RPMI7951 (cell line): ENCODE results near the genes GPR85 and MDFIC.

DNA sequence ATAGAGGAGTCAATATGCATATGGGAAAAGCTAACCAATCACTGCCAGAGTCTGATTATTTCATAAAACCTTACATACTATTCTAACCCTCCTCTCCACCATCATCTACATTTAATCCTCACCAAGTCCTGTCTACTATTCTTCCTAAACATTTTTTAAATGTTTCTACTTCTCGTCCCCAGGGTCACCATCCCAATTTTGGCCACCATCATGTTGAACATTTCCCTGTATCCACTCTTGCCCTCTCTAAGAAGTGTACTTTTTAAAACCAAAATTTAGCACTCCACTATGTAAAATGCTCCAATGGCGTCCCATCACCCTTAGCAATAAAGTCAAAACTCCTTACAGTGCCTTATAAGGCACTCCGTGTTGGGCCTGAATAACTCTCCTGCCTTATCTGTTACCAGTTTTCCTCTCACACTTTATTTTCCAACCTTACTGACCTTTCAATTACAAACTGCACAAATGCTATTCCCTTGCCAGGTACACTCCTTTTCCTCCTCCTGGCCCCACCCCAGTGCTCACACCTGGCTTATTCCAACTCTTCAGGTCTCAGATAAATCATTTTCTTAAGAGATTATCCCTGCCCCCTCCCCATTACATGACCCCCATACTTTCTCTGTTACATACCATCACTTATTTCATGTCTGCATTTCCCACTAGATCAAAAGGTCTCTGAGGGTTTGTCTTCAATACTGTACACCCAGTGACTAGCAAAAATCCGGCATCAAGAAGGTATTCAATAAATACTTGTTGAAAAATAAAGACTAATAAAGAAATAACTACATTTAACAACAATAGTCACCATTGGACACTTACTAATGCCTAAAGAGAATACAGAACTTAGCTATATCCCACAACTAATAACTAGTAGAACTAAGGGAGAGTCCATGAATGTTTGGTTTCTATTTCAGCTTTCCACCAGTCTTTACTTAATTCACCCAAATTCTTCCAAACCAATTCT lies 1.3 kb downstream of the TMEM168 start:
- RAMPAGE, long total RNA, result no peak

- RAMPAGE, long total RNA, result no peak
Observed at GRCh38 chr7:112791620-112792133, 1.5 kb upstream of the TMEM168 start.

DNA sequence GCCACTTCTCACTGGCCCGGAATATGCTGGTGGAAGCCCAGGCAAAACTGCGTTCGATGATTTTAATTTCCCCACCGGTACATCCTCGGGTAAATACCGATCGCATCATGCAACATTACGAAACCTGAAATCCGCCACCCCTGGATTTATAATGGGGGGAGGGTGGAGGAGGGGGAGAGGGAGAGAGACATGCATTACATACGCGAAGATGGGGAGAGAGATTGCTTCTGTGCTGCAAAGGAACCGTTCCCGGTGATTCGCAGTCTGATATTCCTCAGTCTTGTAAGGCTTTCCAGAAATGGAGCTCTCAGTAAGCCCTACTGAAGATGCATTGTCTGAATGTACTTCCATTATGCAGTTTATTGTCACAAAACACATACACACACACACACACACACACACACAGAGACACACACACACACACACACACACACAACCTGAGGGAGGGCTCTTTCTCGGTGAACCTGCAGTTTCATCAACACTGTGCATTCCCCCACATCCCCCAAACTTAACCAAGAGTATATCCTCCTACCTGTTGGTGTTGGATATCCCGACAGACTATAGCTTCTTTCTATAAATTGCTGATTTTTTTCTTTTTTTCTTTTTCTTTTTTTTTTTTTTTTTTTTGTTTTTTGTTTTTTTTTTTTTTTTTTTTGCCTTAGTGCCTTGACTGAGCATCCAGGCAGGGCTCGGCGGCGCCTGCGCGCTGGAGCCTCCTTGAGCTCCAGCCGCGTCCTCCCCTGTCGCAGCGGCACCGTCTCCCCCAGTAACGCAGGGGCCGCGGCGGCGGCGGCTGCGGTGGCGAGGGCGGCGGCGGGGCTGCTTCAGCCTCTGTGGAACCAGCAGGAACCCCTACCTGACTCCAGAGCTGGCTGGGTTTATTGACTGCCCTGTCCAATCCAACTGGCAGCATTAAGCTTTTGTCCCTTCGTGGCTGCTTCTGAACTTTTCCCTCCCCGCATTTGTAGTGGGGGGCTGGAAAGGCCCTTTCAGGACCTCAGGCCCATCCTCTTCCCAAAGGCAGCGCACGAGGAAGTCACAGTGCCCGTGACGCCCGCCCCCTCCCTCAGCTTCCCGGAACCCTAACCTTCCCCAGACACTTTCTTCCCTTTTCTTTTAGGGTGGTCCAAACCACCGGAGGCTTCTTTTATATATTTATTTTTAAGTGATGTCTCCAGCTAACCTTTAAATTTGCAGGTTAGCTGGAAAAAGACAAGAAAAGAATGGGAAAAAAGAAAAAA lies at the start of gene GPR85:
TSS of gene GPR85 (minus strand) at position 1,038 of the 1,241 bp plus-strand sequence.
- RAMPAGE, long total RNA, result no peak

DNA sequence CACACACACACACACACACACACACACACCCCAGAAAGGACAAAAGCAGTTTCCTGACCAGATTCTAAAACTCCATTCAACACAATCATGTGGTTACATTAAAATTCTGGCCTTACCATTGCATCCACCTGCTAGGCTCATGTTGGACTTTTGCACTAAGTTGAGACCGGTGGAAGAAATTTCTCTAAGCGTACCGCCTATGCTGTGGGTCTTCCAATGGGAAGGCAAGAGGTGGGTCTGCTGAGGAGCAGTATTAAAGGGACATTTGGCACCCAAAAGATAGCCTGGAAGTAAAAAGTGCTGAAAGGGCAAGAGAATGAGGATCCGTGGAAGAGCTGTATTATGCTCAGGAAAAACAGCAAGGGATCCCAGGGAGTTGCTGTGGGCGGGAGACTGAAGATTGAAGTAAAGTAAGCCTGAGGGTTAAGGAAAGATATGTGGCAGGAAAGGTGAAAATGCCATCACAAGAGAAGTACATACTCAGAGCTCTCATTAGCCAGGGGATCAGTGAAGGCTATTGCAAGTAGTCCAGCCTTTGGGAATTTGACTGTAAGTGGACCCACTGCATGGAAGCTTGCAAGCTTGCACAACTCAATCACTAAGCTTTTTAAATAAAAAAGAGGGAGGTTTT lies 5.2 kb downstream of the FOXP2 start:
- RAMPAGE, long total RNA, result no peak

DNA sequence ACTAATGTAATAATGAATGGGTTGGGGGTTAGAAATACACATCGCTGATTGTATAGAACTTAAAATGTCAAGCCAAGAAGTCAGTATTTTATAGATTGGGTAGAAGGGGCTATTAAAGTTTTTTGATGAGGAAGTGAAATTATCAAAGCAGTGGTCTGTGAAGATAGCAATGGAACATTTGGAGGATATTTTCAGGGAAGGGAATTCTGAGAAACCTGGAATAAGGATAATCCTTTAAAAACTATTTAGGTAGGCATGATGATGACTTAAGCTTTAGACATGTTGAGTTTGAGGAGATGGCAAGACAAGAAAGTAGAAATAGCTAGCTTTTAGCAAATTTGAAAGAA lies 126.2 kb downstream of the FOXP2 start:
- RAMPAGE, long total RNA, result no peak

DNA sequence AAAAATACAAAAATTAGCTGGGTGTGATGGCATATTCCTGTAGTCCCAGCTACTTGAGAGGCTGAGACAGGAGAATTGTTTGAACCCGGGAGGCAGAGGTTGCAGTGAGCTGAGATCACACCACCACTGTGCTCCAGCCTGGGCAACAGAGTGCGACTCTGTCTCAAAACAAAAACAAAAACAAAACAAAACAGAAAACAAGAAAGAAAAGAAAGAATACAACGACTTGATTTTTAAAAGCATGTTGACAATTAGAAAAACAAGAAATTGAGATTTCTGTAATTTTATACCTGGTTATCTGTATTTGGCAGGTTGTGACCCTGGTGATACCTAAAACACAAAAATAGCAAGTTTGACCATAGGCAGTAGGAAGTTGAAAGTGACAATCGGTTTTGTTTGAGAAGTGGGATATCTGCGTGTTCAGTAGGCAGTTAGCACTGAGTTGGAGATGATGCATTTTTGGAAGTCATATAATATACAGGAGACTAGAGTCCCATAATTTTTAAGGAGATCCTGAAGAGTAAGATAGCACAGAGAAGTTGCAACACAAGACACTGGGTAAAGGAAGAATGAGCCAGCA lies 165.9 kb downstream of the FOXP2 start:
- RAMPAGE, long total RNA, result no peak

DNA sequence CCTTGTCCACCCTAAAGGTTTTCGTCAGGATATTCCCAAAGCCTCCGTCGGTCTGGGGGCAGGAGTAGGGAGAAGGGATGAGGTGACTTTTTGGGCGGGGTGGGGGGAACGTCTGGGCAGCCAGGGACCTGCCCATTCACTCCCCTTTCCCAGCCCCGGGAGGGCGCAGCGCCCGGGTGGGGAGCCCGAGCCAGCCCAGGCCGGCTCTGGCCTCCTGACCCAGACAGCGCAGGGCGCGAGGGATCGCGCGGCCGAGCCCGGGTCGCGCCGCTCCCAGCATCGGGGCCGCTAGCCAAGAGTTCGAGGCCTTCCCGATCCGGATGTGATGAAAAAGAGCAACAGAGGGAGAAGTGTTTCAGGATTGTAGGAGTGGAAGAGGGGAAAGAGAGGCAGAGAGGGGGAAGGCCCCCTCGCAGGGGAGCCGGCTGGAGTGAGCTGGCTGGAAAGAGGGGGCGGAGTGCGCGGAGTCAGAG lies at the start of gene MDFIC:
TSS of gene MDFIC (plus strand) at position 135 of the 473 bp plus-strand sequence.
- RAMPAGE, long total RNA, result no peak

DNA sequence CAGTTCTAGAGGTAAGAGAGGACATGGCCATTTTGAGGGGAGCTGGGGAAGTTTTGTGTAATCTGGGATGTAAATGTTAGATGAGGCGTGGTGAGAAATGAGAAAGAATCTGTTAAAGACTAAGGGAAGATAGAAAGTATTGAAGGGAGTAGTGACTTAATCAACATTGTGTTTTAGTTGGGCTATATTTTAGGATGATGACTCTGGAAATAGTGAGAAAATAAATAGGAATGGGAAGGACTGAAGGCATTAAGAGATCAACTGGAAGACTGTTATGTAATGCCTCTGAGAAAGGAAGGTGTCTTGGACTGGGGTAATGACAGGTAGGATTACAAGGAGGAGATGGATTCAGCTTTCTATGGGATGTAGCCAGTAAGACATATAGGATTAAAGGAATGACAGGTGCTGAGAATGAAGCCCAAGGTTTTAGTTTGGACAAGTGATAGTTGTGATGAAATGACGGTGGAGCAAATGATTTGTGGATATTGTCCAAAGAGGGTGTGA lies 28.1 kb downstream of the MDFIC start:
- RAMPAGE, long total RNA, result no peak

DNA sequence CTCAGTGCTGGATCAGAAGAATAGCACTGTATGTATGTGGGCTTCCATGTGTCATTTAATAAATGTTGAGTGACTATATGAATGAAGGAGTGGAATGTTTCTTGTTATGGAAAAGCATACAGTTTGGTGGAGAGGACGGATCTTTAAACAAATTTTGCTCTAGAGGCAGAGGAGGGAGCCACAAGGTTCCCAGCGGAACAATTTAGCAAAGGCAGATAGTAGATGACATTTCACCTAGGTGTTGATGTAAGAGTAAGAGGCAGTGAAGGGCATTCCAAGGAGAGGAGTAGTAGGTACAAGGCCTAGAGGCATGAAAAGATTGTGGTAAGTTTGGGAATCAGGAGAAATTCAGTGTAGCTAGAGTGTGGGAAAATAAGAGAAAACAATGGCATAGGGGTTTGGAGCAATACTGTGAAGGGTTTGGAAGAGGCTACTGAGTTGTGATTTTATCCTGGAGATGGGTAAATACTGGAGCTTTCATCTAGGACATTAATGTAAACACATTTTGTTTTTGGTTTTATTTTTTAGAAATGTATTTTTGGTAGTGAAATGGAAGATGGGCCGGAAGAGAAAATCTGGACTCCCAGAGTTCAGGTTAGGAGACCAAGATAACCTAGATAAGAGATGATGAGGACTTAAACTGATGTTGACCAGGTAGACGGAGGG lies 43.1 kb downstream of the MDFIC start:
- RAMPAGE, long total RNA, result no peak

GRCh38 chr7:114988144-114988503 lies 66.2 kb downstream of the MDFIC start:
- RAMPAGE, long total RNA, result no peak

DNA sequence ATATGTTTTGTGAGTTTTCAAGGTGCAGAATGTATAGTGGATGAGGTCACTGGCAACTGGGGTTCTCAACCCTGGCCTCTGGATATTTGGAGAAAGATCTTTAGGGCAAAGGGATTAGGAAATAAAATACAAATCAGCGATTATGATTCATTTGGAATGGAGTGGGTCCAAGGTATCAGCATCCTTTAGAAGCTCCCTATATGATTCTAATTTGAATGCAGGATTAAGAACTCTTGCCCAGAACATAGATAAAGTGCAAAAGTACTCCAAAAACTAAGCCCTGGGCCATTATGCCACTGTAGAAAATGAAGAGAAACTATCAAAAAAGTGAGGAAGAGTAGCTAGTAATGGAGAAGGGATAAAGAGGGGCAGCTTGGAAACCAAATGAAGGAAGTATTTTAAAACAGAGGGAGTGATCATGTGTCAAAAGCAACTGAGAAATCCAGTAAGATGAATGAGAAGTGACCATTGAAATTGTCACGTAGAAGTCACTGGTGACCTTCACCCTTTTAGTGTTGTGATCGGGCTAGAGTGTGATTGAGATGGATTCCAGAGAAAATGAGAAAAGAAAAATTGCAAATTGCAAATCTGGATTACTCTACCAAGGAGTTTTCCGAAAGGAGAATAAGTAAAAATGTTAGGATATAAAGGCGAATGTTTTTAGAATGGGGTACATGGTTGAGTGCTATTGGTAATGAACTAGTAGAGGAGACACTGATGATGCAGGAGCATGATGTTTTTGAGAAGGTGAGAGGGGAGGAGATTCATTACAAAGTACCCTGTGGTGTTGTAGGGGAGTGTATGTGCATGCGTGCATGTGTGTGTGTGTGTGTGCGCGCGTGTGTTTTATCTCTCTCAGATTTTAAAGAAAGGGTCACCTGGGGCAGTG lies 74.9 kb downstream of the MDFIC start:
- RAMPAGE, long total RNA, result no peak

- RAMPAGE, long total RNA, result no peak
Observed at GRCh38 chr7:115064909-115065381, 143.1 kb downstream of the MDFIC start.

DNA sequence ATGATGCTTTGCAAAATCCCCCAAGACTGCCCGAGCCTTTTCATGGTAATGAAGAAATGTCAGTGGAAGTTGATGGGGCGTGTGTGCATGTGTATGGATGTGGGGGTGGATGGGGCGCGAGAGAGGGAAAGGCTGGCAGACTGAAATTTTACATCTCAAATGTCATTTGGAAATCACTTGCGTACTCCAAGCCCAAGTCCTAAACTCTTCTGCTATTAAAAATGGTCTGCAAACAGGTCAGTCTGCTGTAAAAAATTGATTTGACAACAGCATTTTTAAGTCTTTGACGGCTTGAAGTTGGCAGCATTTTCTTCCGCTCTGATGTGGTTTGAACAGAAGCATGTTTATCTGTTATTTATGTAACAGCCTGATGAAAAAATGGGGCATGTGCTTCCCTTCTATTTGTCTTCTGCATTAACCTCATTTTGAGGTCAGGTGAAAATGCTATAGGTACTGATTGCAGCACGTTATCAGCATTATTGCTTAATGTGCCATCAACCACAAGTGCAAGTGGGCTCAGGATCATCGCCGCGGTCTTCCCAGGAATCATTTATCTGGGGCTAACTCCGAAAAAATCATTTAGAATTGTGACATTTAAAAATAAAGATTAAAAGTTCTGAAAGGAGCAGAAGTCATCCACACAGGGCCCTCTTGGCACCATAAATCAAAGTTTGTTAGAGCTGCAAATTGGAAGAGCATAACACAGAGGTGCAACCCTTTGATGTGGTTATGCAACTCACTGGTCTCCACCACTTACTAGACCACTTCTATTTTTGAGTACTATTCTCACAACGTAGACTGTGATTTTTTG lies 307.5 kb downstream of the MDFIC start:
- RAMPAGE, long total RNA, result no peak

DNA sequence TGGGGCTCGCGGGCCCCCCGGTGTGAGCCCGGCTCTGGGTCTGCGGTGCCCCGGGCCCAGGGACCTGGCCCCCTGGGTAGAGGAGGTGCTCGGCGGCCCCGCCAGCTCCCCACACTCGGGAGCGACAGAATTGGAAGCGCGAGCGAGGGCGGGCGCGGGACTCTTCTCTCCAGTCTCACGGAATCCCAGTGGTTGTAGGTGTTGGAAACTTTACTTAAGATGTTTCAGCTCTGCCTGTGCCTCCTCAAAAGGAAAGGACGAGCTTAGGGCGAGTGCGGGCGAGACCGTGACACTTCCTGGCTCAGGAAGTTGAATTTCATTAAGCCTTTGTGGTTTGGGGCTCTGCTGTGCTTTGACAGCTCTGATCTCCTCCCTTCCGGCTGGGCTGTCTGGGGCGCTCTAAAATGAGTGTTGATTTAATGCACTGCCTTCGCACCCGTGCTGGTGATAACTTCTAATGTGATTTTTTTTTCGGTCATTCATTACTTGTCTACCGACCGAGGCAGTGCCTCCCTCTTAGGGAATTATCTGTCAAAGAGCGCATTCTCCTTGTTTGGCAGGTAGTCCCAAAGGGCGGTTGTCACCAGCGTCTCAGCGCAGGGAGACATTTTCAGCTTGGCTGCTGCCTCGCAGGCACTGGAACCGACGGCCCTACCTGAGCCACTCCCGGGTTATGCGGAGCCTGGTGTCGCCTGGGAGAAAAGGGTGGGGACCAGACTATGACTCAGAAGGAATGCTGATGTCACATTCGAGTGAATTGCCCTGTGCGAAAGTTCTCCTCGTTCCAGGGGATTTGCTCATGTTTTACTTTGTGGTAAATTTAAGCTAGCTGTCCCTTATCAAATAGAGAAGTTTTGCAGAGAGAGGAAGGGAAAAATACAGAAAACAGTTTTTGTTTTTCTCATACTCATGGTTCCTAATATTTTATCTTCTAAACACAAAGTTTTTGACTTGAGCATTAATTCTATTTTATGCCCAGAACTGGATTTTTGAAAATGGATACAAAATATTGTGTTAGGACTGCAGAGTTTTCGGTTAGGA lies 799 bp downstream of the TES start:
- RAMPAGE, long total RNA, result no peak

DNA sequence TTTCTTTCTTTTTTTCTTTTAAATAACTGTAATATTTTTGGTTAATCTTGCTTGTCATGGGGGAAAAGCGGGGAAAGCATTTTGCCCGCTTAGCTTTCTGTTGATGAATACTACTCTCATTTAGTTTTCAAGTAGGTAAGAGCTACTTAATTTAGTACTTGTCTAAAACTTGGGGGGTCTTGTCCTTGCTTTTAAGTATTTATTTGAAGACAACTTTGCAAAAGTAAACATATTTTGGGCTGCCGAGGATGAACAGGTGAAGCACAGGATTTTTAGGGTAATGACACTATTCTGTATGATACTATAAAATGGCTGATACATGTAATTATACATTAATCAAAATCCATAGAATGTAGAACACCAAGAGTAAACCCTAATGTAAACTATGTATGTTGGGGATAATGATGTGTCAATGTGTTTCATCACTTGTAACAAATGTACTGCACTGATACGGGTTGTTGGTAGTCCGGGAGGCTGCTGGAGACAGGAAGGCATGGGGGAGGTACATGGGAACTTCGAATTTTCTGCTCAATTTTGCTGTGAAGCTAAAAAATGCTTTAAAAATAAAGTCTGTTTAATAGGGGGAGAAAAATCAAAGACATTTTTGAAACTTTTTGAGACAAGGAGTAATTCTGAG lies 1.8 kb downstream of the TES start:
- RAMPAGE, long total RNA, result no peak

DNA sequence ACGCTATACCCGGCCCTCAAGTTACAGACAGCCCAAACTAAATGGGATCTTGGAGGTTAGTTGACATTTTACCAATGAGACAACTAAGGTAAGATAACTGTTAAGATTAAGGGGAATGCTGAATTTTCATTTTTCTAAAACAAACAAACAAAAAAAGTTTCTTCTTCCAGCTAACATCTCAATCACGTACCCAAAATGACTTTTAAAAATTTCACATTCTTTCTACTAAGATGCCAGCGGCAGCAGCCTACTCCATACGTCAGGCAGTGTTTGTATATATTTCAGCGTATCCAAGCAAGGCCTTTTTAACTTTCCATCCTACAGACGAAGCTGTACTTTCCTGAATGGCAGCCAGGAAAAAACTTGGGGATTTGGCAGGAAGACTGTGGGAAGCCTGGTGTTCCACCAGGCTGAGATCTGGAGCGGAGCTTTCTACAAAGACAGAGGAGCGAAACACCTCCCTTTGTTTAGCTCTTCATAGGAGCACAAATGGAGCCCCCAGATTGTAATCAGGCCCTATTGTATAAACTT lies 143.7 kb downstream of the TES start:
- RAMPAGE, long total RNA, result no peak

DNA sequence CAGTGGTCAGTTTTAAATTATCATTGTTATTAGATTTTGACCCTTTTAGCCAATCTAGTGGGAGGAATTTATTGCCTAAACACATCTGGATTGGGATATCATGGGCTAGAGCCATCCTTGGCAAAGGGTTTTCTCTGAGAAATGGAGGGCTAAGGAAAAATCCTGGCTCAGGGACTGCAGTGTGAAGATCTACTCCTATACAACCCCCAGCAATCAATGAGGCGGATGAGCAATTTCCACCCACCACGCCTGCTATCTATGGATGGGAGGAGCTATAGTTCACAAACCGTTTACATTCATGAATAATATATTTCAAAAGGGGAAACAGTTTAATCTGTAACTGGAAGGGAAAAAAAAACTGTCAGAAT lies 2.7 kb downstream of the CAV1 start:
- RAMPAGE, long total RNA, result no peak

DNA sequence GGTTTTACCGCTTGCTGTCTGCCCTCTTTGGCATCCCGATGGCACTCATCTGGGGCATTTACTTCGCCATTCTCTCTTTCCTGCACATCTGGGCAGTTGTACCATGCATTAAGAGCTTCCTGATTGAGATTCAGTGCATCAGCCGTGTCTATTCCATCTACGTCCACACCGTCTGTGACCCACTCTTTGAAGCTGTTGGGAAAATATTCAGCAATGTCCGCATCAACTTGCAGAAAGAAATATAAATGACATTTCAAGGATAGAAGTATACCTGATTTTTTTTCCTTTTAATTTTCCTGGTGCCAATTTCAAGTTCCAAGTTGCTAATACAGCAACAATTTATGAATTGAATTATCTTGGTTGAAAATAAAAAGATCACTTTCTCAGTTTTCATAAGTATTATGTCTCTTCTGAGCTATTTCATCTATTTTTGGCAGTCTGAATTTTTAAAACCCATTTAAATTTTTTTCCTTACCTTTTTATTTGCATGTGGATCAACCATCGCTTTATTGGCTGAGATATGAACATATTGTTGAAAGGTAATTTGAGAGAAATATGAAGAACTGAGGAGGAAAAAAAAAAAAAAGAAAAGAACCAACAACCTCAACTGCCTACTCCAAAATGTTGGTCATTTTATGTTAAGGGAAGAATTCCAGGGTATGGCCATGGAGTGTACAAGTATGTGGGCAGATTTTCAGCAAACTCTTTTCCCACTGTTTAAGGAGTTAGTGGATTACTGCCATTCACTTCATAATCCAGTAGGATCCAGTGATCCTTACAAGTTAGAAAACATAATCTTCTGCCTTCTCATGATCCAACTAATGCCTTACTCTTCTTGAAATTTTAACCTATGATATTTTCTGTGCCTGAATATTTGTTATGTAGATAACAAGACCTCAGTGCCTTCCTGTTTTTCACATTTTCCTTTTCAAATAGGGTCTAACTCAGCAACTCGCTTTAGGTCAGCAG lies 34.5 kb downstream of the CAV1 start:
- RAMPAGE, long total RNA, result no peak

DNA sequence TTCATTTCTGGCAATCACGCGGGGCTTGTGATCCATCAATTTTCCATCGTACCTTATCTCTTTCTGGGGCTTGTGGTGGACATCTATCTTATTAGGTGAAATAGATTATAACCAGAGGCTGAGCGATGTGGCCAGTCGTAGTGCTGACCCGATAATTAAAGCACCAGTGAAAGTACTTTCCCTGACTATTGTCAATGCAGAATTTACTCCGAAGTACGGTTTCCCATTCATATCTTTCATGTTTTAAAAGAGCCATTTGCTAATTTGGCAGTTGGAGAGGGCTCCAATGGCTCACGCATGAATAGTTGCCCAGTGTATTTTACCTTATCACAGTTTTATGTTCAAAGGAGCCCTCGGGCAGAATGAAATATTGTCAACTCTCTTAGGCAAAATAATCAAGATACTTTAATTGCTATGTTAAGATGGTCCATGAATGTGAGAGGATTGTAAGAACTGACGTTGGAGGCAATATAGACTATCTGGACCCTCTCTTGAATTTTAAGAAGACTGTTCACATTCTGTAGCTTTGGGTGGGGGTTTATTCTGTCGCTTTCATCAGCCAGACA lies 1.1 kb downstream of the MET start:
- RAMPAGE, long total RNA, result no peak

GRCh38 chr7:116862699-116863658 lies 592 bp downstream of the CAPZA2 start:
- RAMPAGE, long total RNA, result no peak